Mesenchymal stem cell of Wharton's jelly (primary cell): ENCODE measurements around a stretch of chr2.

GRCh38 chr2:62192769-62193199, 3.1 kb upstream of the B3GNT2 start:
- CAGE, long polyA plus RNA = no peak

- CAGE, long polyA plus RNA = no peak
Observed at GRCh38 chr2:62195119-62195582, 764 bp upstream of the B3GNT2 start.

DNA sequence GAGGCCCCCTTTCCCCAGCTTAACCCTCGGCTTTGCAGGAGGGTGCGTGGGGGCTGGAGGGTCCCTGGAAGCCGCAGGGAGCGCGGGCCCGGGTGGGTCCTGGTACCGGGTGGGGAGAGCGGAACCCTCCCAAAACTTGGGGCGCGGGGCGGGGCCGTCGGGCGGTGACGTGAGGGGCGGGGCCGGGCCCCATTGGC, 158 bp upstream of the B3GNT2 start:
- CAGE, long polyA plus RNA = no peak

- CAGE, long polyA plus RNA = no peak
Observed at GRCh38 chr2:62196240-62197303, 657 bp downstream of the B3GNT2 start.

DNA sequence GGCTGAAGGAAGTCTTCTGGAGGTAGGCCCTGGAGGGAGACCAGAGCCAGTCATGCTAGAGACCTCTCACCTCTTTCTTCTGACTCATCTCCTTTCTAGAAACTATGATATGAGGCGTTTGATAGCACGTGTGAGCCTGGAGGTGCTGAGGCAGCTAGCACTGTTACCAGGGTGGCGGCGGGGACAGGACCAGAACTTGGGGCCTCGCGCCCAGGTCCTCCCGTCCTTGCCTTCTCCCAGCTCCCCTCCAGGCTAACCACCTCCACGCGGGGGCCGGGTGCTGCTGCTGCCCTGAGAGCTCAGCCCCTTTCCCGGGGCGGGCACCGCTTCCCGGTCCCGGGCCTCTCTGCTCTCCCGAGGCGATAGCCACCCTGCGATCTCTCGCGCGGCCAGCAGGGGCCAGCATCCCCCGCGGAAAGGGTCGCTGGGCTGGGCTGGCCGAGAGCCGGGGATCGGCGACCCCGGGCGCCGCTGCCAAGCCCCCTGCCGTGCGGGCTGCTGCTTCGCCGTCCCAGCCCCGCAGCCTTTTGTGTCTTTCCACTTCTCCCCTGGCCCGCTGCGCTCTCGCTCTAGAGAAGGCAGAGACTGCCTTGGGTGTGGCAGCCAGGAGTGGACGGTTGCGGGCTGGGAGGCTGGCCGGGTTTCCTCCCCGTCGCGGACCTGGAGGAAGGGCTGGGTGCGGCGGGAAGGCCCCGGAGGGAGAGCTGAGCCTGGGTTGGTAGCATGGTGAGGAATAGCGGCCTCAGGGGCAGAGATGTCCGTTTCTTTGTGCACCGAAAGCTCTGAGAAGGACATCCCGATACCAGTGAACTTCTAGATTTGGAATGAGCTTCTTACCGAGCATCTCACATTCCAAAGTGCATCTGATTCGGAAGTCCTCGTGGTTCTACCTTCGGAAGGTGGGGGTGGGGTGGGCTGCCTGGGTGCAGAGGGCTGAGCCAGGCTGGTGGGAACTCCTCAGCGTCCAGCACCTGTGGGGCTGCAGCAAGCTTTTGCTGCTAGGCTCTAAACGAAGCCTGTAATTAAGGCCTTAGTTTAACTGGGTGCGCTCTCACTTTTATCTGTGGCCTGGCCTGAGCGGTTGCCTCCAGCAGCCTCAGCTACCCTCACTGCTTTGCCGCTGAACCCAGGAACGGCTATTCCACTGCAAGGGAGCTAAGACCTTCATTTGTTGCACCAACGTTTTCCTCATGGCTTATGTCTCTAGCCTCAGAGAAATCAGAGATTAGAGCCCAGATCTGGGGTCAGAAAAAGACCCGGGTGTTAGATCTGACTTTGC, 48.8 kb downstream of the TMEM17 start:
- CAGE, long polyA plus RNA = no peak

GRCh38 chr2:62641222-62641975, 64.1 kb upstream of the EHBP1 start:
- CAGE, long polyA plus RNA = no peak

DNA sequence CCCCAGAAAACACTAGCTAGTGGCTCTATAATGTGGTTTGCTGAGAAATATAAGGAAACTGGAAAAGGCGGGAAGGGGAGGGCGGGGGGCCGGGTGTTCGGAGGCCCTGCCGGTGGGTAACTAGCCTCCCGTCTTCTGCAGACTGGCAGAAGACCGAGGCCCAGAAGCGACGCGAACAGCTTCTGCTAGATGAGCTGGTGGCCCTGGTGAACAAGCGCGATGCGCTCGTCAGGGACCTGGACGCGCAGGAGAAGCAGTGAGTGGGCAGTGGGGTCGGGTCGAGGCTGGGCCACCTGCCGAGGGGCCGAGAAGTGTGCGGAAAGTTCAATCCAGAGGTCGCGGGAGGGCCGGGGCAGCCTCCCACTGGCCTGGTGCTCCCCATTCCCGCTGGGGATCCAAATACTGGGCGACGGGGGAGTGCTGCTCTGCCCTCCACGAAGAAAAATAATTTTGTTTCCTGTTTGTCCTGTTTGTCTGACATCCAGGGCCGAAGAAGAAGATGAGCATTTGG, 5.7 kb upstream of the OTX1 start:
- CAGE, long polyA plus RNA = no peak

DNA sequence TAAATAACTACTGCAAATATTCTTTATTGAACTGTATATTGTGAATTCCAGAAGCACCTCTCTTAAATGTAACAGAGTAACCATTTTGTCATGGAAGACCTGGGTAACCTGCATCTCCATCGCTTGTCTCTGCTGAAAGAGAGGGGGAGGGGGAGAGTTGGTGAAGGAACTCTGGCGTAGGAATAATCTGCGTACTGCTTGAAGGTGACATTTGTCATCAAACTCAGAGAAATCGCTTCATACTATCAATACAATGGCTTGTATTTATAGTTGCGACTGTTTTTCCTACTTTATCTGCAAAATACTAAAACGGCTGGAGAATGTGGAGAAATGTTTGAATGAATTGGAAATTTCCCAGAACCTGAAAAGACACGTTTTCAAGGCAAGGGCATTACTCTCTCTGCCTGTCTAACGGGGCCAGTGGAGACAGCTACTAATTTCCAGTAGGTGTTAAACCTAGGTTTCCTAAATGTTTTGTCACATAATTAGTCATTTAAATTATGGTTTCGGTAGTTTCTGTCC, 940 bp downstream of the MDH1 start:
- CAGE, long polyA plus RNA = no peak

- CAGE, long polyA plus RNA = no peak
Observed at GRCh38 chr2:63888390-63889445, 47.0 kb downstream of the UGP2 start.

GRCh38 chr2:63966371-63967100, 52.7 kb downstream of the VPS54 start:
- CAGE, long polyA plus RNA = no peak

DNA sequence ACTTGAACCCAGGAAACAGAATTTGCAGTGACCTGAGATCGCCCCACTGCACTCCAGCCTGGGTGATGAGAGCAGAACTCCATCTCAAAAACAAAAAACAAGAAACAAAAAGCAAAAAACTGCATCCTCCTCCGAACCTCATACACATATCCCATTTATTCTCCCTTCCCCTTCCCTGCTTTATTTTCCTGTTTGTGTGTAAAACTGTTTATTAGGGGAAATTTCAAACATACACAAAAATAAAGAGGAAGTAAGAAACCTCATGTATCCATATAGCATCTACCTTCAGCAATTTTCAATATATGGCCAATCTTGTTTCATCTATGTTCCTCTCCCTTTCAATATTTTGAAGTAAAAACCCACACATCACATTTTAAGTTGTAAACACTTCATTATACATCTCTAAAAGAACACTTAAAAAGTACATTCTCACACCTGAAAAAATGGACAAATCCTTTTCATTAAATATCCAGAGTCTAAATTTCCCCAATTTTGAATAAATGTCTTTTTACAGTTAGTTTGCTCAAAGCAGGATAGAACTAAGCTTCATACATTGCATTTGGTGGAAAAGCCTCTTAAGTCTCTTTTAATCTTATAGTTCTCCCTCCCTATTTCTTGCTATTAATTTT, 5.5 kb downstream of the PELI1 start:
- CAGE, long polyA plus RNA = no peak

GRCh38 chr2:64142923-64143235, 1.3 kb downstream of the PELI1 start:
- CAGE, long polyA plus RNA = no peak

DNA sequence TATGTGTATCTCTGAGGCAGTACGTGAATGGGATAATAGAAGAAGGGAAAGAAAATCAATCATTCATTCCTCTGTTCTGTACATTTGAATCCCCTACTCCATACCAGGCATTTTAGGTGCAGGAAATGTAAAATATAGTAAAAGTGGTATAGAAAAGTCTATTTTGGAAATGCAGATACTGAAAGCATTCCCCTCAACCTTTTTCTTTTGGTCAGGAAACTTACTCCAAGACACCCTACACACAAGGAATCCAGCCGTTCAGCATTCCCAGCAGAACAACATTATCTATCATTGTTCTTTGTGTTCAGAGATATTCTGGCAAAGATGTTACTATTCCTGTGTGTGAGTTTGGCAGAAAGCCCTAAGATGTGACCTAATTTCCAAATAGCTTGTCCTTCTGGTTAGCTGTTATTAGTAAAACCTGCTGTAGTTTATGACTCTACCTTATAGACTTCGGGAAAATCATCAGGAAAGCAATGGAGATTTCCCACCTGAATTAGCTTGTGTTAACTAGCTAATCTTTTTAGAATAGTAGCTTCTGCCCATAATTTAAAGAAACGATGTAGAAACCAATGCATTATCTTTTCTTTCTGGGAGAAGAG, 78.1 kb upstream of the PELI1 start:
- CAGE, long polyA plus RNA = no peak

GRCh38 chr2:64325342-64325820, 128.6 kb upstream of the LGALSL start:
- CAGE, long polyA plus RNA = no peak

DNA sequence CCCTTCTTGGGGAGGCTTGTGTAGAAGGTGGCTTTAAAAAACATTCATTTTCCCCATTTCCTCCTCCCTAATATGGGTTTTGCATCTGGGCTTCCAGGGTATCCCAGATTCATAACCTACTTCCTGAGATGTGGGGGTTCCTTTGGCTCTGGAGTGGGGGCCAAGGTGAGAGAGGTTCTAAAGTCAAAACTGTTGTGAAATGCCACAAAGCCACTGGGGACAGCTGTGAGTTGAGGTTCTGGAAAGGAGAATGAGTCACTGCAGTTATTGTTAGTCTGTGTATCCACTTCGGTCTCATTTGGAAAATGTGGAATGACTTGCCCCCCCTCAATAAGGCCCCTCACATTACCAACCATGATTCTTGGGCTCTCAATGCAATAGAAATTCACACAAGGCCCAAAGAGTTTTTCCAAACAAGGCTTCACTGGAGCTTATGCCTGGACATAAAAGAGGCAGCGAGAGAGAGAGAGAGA, 51.1 kb upstream of the LGALSL start:
- CAGE, long polyA plus RNA = no peak

DNA sequence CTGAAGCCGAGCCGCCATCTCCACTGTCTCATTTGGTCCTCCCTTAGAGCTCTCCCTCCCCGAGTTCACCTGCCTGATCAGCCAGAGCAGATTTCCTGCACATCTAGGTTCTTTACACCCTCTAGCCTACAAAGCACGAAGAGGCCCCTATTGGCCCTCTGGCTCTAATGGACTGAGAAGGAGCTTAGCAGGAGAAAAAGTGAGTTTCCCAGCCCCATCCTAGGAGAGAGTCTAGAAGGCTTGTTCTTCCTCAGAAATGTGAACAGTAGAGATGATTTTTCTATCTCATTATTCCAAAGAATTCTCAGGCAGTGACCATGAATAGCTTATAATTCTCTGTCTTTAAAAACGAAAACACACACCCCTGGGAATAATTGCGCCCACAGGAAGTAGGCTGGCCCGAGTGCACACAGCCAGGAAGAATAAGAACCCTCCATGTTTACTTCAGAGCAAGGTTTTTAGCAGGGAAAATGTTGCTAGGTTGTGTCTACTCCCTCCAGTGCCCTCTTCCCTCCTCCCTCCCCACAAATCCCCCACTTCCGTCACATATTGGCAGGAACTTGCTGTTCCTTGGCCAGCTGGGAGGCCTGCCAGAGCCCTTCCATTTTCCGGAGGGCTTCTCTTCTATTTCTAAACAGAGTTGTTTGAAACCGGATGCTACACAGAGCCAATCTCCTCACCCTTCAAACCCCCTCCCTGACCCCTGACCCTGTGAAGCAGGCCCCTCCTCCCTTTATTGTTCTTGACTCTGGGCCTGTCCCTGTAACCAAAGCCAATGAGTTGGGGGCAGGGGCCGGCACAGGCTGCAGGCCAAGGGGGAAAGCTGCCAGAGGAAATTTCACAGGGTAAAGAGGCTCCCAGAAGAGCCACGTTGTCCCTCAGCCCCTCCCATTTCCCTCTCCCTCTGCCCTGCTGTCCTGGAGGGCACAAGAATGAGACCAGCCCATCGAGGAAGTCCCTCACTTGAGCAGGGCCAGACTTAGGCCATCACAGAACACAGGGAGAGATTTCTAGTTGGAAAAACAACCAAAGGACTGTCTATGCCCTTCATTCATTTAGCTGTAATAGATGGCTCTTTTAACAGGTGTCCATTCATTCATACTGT, 49.9 kb upstream of the LGALSL start:
- CAGE, long polyA plus RNA = no peak

GRCh38 chr2:64455226-64455993, 1.4 kb downstream of the LGALSL start:
- CAGE, long polyA plus RNA = no peak

DNA sequence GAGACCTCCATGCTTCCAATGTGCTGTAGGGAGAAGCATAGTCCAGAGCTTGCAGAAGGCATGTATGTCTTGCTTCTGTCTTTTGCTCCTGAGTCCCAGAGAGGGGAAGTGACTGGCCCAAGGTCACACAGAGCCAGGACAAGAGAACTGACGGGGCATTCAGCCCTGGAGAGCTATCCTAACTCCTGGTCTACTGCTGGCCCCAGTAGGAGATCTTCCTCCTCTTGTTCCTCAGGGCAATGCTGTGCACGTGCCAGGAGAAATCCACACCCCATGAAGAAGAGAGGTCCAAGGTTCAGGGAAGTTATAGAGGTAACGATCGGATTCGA, 26.0 kb downstream of the SERTAD2 start:
- CAGE, long polyA plus RNA = no peak

- CAGE, long polyA plus RNA = no peak
Observed at GRCh38 chr2:64651536-64651936, 2.2 kb downstream of the SERTAD2 start.

DNA sequence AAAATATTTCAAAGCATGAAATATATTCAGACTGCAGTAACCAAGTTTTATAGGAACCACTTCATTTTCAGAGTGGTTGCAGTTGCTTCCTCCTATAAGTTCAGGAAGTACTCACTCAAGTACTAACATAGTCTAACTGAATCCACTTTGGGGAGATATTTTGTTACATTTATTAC, 77.3 kb upstream of the SERTAD2 start:
- CAGE, long polyA plus RNA = no peak